Spinal cord (tissue), 3 donors: ENCODE data around the genes ABCB8 and CRYGN.

- PRO-cap = no peak
- RAMPAGE, long total RNA = no peak
Measured at GRCh38 chr7:150753002-150753719, 15.9 kb downstream of the GIMAP5 start.

- PRO-cap = no peak
- RAMPAGE, long total RNA = no peak
Measured at GRCh38 chr7:150955165-150956253, 22.6 kb downstream of the KCNH2 start.

- PRO-cap = no peak
- RAMPAGE, long total RNA = no peak
Measured at GRCh38 chr7:150992724-150993247, 2.0 kb downstream of the NOS3 start.

GRCh38 chr7:151028369-151029067, at the start of gene ABCB8:
Gene ABCB8, plus strand, starts transcription at chr7:151028450.
- PRO-cap = no peak
- RAMPAGE, long total RNA = no peak

- PRO-cap = no peak
- RAMPAGE, long total RNA = no peak
Measured at GRCh38 chr7:151038894-151039725, 9.2 kb upstream of the ASIC3 start.

DNA sequence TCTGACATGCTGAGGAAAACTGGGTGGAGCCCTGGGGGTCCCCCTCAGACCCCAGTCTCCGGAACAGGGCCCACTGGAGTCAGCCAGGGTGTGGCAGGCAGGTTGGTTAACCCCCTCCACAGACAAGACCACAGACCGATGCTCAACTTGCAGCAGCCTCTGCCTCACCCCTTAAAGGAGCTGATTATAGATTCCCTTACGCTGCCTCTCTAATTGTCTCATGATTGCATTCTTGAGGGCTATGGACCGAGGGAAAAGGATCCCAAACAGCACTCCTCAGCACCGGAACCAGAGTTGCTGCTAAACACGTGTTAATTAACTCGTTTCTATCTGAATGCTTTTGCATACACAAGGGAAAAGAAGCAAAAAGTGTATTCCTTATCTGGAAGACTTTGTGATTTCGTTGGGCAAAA, 772 bp upstream of the SLC4A2 start:
- PRO-cap = no peak
- RAMPAGE, long total RNA = no peak

DNA sequence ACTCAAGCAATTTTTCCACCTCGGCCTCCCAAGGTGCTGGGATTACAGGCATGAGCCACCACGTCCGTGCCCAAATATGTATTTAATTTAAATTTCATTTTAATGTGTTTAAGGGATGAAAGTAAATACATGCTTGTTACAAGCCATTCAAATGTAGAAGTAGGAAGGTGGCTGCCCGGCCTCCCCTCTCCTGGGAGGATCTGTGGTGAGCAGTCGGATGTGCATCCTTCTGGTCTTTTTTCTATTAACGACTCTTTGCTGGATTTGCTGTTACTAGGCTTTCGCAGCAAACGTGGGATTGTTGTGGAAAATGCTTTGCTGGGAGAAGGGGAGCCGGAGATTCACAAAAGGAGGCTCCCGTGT, 7.1 kb downstream of the AGAP3 start:
- PRO-cap = no peak
- RAMPAGE, long total RNA = no peak

DNA sequence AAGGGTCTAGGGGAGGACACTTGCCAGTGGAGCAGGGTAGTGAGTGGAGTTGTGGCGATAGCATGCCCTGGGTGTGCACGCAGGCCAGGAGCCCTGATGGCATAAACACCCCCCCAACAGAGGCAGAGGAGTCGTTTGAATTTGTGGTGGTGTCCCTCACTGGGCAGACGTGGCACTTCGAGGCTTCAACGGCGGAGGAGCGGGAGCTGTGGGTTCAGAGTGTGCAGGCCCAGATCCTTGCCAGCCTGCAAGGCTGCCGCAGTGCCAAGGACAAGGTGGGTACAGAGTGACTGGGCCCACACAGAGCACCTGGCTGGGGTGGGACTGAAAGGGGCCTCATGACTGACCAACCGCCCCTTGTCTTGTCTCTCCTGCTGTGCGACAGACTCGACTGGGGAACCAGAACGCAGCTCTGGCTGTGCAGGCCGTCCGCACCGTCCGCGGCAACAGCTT, 25.7 kb downstream of the GBX1 start:
- PRO-cap = no peak
- RAMPAGE, long total RNA = no peak

GRCh38 chr7:151213237-151214055, 3.2 kb upstream of the H2BK1 start:
- PRO-cap = no peak
- RAMPAGE, long total RNA = no peak

DNA sequence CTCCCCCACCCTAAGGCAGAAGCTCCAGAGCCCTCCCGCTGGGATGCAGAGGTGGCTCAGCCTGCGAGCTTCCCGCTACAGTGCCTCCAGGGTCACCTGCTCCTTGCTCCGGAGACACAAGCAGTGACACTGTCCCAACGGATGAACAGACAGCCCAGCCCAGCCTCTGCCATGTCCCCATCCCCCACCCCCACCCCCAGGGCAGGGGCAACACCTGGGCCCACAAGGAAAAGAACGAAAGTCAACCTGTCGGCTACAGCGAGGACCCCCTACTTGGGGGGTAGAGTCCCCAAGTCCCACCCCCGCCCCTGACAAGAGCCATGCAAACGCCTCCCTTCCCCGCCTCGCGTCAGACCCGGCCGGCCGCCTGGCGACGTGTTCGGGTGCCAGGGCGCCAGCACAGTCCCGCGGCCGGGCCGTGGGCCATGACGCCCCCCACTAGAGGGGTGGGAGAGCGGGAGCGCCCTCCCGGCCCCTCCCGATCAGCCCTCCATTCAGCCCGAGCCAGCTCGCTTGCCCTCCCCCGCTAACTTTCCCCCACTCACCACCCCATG, 477 bp downstream of the SMARCD3 start:
- PRO-cap = no peak
- RAMPAGE, long total RNA = no peak

DNA sequence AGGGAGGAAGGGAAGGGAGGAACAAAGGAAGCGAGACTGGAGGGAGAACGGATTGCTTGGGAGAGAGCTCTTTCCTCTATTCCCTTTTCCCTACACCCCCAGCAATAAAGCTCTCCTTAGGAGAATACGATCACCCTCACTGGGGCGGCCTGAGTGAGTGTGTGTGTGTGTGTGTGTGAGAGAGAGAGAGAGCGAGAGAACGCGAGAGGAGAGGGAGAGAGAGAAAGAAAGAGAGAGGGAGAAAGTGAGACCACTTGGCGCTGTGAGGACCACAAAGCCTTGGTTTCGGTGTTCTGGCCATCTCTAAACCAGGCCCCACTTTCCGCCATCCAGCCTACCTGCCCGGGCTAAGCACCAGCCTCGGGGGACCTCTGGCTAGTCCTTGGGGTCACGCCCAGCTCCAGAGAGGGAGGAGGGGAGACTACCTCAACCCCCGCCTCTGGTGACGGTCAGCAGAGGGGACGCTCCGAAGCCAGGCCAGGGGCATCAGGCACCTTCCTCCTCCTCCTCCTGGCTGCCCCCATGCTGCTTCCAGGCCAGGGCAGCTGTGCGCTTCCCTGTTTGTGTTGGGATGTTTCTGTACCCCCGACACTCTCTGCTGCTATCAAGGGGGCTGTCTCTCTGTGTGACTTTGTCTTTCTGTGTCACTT, 3.9 kb upstream of the SMARCD3 start:
- PRO-cap = no peak
- RAMPAGE, long total RNA = no peak

DNA sequence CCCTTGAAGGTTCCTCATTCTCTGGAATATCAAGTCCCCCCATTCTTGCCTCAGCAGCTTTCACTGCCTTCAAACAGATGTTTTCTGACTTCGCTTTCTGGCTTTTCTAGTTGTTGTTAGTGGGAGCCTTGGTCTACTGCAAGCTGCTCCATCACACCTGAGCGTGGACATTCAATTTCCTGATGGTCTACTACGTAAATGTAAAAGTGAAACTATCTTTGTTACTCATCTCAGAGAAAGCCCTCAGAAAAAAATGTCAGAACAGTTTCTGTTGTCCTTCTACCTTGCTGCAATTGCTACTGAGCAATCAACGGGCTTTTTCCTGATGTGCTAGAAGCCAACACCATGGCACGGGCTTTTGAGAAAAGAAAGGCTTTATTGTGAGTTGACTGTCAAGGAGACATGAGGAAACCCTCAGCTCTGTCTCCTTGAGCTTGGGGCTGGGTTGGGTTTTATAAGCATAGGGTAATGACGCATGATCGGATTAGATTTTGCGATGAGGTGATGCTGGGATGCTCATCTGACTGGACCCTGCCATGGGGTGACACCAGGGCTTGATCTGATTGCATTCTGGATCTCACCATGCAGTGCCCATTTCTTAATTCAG, 1.5 kb upstream of the NUB1 start:
- PRO-cap = no peak
- RAMPAGE, long total RNA = no peak

DNA sequence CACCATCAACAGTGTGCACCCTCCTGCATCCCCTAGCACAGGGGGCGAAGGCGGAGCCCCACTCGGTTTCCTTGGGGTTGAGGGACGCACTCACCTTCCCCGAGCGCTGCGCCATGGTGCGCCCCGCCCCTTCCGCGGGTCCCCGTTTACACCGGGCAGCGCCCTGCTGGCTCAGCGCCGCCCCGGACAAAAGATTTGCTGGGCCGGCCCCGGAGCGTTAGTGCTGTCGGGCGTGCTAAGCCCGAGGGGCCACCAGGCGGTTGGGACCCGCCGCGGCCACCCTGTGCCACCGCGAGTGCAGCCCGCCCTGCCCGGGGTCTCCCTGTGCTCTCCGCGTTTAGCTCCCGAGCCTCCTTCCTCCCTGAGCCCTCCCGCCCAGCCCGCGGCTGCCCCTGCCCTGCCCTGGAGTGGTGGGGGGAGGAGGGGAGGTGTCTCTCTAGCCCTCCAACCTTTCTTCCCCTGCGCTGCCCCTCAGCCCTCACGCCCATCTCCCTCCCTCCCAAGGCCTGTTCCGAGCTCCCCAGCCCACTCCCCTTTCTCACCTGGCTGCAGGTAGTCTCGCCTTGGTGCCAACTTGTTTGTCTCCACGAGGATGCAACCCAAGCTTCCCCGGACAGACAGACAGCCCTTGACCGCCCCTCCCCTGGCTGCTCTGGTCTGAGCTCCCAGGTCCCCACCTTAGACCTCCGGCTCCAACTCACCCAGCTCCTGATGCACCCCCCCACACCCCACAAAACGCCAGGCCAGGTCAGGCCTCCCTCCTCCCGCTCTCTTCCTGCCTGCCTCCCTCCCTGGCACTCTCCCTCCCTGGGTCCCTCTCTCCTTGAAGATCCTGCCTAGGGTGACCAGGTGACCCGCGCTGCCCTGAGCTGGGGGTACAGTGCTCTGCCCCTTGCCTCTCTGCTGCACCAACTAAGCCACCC, at the start of gene CRYGN:
Gene CRYGN (minus strand): TSS at position 339 of the 923 bp plus-strand sequence.
- PRO-cap = no peak
- RAMPAGE, long total RNA = no peak

- PRO-cap = no peak
- RAMPAGE, long total RNA = no peak
Measured at GRCh38 chr7:151459513-151460407, 19.8 kb upstream of the CRYGN start.

DNA sequence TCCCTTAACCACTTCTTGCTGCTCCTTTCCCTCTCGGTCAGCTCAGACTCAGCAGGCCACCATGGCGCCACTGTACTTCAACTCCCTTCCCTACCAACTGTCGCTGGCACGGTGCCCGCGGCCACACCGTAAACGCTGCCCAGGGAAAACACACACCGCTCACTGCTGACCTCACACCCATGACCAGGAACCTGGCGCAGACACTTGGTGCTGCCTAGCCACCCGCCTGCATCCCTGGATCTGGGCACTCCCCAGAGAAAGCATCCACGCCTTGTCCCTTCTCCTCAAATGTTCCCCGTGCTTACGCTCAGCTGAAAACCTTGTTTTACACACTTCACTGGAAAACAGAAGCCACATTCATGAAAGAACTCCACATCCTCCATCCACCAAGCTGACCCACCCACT, 28.4 kb upstream of the CRYGN start:
- PRO-cap = no peak
- RAMPAGE, long total RNA = no peak

- PRO-cap = no peak
- RAMPAGE, long total RNA = no peak
Measured at GRCh38 chr7:151608340-151608712, 88.6 kb upstream of the RHEB start.

DNA sequence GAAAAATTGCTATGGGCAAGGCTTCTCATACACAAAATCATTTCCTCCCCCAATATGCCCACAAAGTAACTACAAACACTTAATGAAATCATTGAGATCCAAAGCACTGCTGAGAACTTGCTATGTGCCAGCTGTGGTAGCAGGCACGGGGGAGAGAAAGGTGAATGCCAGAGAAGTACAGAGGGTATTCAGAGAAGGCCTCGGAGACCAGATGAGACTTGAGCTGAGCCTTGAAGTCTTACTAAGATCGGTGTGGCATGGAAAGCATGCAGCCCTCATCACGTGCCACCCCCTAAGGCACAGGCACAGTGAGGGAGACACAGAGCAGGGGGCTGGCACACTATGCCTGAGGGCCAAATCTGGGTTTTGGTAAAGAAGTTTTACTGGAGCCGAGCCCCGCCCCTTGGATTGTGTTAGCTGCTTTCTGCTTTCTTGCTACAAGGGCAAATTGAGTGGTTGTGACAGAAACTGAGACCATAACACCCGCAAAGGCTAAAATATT, 109.1 kb upstream of the RHEB start:
- PRO-cap = no peak
- RAMPAGE, long total RNA = no peak

- PRO-cap = no peak
- RAMPAGE, long total RNA = no peak
Measured at GRCh38 chr7:151629217-151629594, 109.5 kb upstream of the RHEB start.

DNA sequence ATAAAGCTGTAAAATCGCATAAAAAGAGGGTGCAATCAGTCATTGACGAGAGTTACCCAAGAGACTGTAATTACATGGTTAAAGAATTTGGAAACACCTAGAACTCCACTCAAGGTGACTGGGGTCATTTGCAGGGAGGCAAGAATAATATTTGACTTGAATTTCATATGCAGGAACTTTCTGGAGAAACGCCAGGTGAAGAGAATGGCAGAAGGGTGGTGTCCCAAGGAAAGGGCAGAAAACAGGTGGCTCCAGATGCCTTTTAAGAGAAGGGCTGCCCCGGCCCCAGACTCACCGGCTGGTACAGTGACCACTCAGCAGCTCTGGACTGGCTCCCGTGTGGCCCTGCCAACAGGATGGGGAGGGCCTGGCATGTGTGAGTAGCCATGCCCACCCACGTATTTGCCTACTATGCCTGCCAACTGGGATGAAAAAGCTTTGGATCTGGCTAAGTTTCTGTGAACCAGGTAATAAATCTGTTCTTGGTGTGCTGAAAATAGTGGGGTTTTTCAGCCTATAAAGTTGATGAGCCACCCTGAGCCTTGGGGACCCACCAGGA, 159.5 kb downstream of the PRKAG2 start:
- PRO-cap = no peak
- RAMPAGE, long total RNA = no peak

GRCh38 chr7:151742615-151743137, 134.2 kb downstream of the PRKAG2 start:
- PRO-cap = no peak
- RAMPAGE, long total RNA = no peak